ENCODE data around the gene GTSE1.

- RRBS, result 80% methylated on average over 2 of the region's 10 CpGs
These were observed 35.8 kb upstream of the PPARA start for GRCh38 chr22:46114428-46115029.

DNA sequence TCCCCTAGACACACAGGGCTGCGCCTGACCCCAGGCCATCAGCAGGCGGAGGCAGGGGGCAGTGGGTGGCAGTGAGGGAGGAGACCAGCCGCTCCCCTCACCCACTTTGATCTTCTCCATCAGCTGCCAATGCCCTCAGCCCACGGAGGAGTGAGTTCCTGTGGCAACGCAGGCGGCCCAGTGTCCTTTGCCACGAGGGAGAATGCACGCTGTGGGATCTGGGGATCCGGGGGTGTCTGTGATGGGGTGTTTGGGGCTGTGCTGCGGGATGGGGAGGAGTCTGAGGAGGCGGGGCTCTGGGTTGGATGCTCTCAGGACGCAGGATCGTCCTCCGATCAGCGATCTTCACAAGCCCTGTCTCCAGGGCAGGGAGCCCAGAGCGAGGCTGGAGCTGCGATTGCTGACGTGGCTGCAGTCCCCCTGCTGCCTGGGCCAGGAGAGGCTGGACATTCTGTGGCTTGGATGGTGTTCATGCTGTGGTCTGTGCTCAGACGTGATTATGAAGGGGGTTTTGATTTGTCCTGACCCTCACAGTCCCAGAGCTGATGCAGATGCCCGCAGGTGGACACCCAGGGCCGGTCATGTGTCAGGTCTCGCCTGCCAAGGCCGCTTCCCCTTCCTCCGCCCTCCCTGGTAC is 30.3 kb upstream of the PPARA start:
- RRBS, result no CpG with 5 or more reads among the region's 24 CpGs

DNA sequence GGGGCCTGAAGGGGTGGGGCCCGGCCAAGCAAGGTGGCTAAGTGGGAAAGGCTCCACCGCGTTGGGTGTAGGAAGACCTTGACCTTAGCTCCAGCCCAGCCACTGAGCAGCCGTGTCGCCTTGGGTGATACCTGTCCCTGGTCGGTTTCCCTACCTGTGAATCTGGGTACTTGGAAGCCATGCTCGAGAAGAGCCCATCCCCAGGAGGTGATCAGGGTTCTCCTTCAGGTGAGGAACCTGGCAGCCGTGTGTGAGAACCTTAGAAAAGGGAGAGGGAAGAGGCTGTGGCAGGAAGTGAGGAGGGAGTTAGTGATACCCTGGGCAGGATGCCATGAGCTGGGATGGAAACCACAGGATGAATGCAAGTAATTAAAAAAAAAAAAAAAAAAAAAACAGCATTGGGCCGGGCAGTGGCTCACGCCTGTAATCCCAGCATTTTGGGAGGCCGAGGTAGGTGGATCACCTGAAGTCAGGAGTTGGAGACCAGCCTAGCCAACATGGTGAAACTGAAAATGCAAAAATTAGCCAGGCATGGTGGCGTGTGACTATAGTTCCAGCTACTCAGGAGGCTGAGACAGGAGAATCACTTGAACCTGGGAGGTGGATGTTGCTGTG is 21.7 kb downstream of the PPARA start:
- RRBS, result 50% methylated on average over 1 of the region's 12 CpGs

DNA sequence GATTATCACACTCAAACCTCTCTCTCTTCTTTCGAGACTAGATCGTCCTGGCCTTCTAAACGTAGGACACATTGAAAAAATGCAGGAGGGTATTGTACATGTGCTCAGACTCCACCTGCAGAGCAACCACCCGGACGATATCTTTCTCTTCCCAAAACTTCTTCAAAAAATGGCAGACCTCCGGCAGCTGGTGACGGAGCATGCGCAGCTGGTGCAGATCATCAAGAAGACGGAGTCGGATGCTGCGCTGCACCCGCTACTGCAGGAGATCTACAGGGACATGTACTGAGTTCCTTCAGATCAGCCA is 15.0 kb downstream of the CDPF1 start:
- RRBS, result no CpG with 5 or more reads among the region's 12 CpGs

DNA sequence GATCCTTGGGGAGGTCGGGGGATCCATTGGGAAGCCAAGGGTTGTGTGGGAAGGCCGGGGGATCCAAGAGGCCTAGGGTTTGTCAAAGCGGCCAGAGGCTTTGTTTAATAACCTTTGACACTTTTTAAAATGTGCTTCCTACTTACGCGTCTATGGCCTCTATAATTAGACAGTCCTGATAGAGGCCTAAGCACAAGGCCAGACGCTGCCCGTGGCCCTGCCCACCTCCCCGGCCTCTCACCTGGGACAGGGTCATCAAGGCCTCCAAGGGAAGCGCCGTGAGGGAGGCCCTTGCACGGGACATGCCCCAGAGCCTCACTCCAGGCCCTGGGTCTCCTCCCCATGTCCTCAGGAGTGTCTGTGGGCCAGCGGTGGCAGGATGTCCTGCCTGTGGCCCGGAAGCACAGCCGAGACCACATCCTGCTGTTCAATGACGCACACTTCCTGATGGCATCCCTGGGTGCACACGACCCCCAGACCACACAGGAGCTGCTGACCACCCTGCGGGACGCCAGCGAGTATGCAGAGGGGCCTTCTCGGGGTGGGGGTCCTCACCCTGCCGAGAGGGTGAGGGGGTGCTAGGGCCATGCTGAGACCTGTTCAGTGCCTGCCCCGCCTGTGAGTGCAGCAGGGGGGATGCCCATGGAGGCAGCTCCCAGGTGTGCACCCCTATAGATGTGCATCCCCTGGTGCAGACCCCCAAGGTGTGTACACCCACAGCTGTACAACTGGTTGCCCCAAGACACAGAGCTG is 8.4 kb upstream of the GTSE1 start:
- RRBS, result no CpG with 5 or more reads among the region's 22 CpGs

DNA sequence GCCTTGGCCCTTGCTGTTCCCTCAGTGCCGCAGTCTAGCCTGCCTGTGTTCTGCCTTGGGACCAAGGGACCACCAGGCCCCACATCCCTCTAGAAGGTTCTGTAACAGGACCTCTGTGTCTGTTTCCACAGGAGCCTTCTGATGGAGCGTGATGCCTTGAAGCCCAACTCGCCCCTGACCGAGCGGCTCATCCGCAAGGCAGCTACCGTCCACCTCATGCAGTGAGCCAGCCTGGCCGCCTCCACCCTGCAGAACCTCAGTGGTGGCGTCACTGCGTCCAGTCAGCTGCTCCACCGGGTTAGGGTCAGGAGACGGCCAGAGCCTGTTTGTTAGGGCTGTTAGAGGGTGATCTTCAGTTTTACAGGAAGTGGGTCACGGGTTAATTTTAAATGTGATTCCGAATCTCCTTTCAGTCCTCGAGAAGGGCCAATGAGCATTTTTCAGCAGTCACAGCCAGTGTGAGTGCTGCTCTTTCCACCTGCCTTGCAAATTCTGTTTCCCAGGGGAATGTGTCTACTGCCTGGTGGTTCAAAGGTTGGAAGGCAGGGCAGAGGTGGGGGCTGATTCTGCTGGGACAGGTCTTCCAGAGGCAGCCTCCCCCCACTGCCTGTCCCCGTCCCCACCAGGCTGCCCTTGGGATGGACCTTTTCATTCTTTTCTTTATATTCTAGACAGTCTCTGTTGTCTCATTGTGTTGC is 3.9 kb upstream of the GTSE1 start:
- RRBS, result no CpG with 5 or more reads among the region's 16 CpGs

- RRBS, result 3% methylated on average over 42 of the region's 90 CpGs
These were observed at the start of gene GTSE1 for GRCh38 chr22:46296183-46297268. TSS of gene GTSE1 (plus strand) at chr22:46296870.

- RRBS, result 0% methylated on average over 4 of the region's 40 CpGs
These were observed 931 bp downstream of the TRMU start for GRCh38 chr22:46336145-46337144.

DNA sequence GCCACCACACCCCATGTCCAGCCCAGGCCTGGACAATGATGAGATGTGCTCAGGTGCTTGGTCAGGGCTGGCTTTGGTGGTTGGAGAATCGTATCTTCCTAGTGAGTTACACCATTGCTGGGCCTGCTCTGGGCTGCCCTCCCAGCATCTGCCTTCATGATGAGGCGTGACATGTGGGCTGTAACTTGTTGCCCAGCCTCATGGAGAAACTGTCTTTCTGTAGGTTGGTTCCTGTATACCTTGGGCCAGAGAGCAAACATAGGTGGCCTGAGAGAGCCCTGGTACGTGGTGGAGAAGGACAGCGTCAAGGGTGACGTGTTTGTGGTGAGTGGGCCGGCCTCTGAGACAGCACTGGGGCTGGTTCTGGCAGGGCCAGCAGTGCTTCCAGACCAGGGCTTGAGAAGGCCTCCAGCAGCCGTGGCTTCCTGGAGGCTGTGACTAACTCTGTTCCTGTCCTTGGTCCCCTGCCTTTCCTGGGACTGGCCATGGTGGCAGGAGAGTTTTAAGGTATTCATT is 18.1 kb downstream of the TRMU start:
- RRBS, result no CpG with 5 or more reads among the region's 7 CpGs

DNA sequence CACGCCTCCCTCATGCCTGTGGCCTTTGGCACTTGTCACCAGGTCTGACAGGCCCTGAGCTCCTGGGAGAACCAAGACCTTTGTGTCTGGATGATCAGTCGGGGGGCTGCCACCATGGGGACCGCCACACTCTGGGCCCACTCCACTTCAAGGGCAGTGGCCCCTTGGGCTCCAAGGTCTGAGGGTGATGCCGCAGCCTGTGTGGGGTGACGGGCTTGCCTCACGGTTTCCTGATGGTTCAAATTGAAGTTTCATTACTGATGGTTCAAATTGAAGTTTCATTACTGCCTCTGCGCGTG is 27.4 kb downstream of the TRMU start:
- RRBS, result no CpG with 5 or more reads among the region's 8 CpGs

DNA sequence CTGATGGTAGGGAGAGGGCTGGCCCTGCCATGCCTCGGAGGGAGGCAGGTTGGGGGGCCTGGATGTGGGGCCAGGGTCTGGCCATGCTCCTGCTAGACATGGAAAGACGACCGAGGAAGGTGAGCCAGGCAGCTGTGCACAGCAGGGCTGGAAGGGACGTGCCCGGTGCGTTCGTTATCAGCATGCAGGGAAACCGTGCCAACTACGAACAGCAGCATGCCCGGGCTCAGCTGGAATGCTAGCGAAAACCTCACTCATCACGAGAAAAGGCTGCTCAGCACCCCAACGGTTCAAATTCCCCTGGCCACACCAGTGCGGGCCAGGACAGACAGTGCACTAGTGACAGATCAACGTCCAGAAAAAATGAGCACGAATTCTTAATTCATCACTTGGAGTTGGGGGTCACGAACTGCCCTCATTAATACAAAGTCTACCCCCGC is 84.3 kb downstream of the CELSR1 start:
- RRBS, result 39% methylated on average over 6 of the region's 18 CpGs

GRCh38 chr22:46541958-46542566 is 4.6 kb upstream of the CELSR1 start:
- RRBS, result 100% methylated on average over 2 of the region's 16 CpGs

DNA sequence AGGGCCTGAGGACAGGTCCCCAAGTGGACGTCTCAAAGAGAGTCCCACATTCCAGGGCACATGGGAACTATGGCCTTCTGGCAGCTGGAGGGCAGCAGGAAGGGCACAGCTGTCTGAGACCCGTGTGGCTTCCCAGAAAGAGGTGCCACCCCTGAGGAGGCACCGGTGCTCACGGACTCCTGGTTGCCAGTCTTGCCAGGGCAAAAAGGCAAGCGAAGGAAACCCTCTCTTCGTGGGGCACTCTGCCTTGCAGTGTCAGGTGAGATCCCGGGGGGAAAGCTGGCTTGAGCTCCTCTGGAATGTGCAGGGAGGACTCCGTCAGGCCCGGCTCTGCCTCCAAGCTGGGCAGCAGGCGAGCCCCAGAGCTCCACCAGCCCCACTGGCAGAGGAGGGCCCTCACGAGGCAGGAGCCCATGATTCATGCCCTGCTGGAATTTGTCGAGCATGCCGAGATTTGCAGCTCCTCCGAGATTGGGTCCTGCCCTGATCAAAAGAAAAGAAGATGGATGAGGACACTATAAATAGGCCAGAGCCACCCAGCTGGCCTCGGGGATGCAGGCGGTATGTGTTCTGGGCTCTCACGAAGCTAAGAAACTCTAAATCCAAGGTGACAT is 9.9 kb upstream of the CELSR1 start:
- RRBS, result 85% methylated on average over 5 of the region's 17 CpGs

DNA sequence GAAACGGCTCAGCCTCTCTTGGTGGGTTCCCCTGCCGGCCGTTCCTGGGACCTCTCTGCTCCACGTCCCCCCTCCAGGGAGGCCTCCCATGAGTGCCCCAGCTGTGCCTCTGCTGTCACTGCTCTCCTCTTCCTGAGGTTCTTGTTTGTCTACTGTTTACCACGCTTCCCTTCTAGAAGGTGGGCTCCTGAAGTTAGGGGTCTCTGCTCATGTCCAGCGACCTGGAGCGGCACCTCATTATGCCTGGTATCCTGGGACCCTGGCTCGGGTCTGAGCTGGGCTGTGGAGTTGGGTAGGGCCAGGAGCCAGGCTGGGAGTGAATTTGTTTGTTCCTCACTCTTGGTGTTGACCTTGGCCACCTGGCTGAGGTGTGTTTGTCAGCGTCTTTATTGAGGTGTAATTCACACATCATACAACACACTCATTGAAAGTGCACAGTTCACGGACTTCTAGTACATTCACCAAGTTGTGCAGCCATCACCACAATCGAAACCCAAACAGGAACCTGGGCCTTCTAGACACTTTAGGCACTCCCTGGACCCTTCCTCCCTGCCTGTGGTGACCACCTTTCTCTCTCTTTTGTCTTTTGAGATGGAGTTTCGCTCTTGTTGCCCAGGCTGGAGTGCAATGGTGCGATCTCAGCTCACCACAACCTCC is 37.7 kb upstream of the GRAMD4 start:
- RRBS, result no CpG with 5 or more reads among the region's 13 CpGs

- RRBS, result no CpG with 5 or more reads among the region's 8 CpGs
These were observed 21.5 kb upstream of the GRAMD4 start for GRCh38 chr22:46598661-46599017.

GRCh38 chr22:46646197-46646808 is 26.1 kb downstream of the GRAMD4 start:
- RRBS, result no CpG with 5 or more reads among the region's 10 CpGs

DNA sequence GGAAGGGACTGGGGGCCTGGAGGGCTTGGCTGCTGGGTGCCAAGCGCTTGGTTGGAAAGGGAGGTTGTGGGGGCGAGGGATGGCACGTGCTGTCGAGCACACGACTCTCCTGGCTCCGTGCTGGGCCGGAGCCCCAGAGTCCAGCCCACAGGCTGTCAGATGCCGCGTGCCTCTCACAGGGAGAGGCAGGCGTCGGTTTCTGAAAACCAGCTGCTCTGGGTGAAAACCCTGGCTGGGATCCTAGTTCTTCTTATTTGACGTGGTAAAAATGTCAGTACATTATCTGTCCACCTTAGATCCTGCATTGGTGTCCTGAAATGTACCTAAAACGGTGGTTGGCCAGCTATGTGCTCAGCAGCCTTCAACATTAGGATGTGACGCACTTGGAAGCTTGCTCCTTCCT is 29.1 kb downstream of the GRAMD4 start:
- RRBS, result no CpG with 5 or more reads among the region's 14 CpGs

DNA sequence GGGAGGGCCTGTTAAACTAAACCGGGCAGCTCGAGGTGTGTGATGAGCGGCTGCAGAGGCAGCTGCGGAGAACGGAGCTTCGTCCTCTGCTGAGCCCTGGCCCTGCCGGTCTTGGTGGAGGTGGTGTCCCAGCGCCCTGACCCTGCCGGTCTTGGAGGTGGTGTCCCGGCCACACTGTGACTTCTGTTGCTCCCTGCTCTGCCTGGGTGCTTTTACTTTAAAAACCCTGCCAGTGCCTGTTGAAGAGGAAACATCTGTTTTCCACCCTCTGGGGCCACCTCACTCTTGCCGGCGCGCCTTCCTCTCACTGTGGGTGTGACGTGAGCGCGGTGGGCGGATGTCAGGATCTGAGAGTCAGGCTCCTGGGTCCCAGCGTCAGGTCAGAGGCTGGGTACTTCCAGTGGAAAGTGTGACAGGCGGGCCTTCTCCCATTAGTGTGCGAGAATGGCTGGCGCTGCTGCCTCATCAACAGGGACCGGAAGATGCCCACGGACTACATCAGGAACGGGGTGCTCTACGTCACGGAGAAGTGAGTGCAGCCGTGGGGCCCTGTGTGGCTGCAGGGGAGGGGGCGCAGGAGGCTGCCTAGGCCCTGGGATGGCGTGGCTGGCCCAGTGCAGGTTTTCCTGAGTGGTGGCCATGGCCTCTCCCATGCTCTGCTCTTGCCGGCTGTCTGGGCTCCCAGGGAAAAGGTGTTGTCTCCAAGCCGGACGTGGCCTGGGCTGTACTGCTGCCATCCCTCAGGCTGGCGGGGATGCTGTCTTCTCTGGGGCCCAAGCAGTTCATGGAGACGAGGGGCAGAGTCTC is 54.2 kb downstream of the GRAMD4 start:
- RRBS, result 73% methylated on average over 7 of the region's 34 CpGs

DNA sequence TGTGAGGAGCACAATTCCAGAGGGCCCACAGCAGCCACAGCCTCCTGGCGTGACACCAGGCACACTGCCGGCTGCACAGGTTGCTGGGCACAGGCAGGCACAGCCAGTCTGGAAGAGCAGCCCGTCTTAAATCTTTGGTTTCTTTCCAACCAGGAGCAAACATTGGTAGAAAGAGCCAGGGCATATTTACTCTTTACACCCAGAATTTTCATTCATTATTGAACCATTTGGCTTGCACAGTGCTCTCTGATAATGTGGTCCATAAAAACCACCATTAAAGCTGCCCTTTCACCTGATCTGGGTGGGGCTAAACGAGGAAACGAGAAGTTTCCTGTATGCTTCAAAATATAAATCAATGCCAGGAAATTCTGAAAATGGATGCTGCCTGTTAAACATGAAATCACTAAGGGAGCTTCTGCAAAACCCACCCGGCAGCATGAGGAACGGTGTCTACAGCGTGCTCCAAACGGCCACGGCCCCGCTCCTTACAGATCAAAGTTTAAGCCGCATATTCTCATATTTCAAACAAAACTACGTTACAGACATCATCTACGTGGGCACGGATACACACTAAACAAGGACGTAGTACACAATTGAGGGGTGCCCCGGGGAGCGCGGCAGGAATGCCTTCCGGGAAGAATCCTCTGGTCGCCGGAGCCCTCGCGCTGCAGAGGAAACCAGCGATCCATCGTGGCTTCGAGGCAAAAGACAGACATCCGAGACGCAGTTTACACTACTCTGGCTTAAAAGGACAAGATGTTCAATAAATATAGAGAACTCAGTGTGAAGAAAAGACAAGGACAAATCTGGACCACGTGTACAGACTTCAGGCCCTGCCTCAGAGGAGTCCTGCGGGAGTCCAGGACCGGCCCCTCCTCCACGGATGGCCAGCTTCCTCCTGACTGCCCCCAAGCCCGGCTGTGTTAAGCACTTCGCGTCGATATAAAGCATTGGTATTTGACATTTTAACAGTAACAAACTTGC is 52.3 kb downstream of the CERK start:
- RRBS, result 42% methylated on average over 1 of the region's 37 CpGs

DNA sequence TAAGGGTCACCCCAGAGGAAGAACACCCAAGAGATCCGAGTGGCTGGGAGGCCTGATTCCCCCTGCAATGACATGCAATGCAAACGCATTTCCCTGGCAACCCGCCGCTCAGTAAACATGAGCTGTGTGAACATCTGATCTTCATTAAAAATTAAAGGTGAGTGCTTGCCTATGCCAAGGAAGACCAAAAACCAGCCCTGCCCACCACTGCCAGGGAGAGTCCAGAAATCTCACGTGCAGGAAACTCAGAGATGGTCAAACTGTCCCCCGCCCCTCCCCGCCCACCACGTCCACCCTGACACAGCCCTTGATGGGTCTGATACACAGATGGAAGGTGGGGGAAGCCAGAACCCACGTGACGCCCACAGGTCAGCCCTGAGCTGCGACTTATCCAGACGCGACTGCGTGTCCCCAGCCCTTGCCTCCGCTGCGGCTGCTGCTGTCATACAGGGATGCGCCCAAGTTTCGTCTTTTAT is 11.5 kb downstream of the CERK start:
- RRBS, result no CpG with 5 or more reads among the region's 18 CpGs

All from epidermal melanocyte (primary cell).